Camera-type eye (tissue), 1 donor: ENCODE measurements around a stretch of chr3.

DNA sequence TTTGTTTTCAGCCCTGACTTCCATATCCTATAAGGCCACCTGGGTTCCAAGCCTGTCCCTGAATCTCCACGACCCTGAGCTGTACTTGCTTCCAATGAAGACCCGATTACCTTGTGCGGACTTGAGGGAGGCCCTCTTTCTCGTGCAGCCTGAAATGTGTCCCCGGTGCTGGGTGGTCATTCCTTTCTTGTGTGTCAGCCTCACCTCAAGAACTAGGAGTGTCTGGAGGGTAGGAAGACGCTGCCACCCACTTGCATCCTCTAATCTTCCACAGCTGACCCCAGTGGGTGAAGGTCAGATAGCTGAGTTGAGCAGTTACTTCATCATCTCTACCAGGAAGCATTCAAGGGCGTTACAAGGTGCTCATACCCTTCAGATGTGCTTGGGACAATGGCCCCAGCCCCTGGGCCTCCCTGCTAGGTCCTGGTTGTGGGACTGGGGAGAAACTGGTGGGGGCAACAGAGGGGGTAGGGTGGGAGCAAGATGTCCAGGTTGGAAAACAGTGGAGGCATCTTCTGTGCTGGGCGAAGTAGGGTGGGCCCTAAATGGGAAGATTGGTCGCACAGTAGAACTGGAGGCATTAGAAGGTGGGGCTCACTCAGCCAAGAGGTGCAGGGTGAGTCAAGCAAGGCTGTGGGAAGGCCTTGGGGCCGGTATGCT lies 74.2 kb downstream of the LSM3 start:
- RAMPAGE, long total RNA = no peak

GRCh38 chr3:14323616-14324242 lies 78.7 kb upstream of the SLC6A6 start:
- RAMPAGE, long total RNA = no peak

DNA sequence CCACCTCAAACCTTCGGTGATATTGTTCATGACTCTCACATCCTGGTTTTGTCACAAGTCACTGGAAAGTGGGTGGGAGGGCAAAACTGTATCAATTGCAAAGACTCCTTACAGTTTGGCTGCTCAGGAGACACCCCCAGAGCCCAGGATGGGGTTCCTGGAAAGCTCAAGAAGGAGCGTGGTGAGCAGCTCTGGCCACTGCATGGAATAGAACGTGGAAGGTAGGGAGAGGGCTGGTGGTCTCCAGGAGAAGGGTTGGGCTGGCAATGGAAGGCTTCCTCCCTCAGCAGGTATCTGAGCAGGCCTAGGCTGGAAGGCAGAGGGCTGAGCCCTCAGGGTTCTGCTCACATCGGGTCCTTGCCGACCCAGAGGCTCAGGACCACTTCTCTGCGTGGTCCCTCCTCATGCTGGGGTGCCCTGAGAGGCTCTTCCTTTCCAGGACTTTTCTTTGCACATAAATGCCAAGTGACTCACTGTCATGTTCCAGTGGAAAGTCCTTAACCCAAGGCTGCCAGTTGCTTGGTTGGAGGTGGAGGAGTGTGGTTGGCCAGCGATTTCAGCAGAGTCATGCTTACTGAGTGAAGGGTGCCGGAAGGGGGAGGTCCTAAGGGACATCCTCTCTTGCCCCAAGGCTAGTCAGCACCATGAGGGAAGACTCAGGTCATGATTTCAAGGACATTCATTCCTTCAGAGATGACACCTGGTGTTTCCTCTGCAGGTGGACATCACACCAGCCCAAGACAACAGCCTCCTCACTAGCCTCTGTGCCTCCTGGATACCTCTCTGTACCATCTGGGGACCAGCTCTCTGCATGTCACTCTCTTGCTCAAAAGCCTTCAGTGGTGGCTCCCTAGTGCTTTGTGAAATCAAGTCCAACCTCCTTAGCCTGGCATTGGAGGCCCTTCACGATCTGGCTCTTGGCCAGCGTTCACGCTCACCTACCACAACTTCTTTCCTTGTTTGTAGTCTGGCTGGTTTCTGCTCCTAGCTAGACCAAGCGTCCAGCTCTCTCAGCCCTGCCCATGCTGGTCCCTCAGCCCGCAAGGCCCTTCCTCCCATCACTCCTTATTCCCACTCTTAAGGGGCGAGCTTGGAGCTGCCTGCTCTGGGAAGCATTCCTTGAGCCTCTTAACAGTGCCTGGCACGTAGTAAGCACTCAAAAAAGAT lies 8.3 kb downstream of the SLC6A6 start:
- RAMPAGE, long total RNA = no peak

GRCh38 chr3:14415265-14415856 lies 13.0 kb downstream of the SLC6A6 start:
- RAMPAGE, long total RNA = no peak

DNA sequence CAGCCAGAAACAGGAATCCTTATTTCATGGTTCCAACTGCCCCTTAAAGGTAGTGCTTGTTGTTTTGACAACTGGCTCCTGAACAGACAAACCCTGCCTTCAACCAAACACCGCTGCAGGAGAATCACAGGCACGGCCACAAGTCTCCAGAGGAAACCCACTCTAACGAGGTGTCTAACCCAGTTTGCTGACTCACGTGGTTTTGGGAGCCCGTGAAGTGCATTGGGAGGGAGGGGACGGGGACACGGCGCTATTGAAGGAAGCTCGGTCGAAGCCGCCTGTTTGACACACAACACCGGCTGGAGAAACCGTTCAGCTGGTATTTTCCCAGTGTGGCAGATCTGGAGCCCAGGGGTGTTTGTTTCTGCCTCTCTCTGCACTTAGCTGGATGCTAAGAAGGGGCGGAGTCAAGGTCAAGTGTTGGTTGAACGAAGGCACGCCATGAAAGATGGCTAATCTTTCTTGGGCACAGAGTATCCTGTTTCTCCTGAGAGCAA lies 22.3 kb downstream of the SLC6A6 start:
- RAMPAGE, long total RNA = no peak

GRCh38 chr3:14471681-14472633 lies 68.2 kb downstream of the GRIP2 start:
- RAMPAGE, long total RNA = no peak

GRCh38 chr3:14555717-14556435 lies 15.7 kb upstream of the GRIP2 start:
- RAMPAGE, long total RNA = no peak

GRCh38 chr3:14811129-14812309 lies 7.2 kb upstream of the FGD5 start:
- RAMPAGE, long total RNA = no peak

- RAMPAGE, long total RNA = no peak
Measured at GRCh38 chr3:14847912-14848312, 29.1 kb downstream of the FGD5 start.

DNA sequence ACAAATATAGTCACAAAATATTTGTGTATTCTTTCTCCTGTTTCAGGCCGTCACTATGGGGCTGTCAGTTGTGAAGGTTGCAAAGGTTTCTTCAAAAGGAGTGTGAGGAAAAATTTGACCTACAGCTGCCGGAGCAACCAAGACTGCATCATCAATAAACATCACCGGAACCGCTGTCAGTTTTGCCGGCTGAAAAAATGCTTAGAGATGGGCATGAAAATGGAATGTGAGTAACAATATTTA lies 44.5 kb downstream of the MRPS25 start:
- RAMPAGE, long total RNA = no peak

DNA sequence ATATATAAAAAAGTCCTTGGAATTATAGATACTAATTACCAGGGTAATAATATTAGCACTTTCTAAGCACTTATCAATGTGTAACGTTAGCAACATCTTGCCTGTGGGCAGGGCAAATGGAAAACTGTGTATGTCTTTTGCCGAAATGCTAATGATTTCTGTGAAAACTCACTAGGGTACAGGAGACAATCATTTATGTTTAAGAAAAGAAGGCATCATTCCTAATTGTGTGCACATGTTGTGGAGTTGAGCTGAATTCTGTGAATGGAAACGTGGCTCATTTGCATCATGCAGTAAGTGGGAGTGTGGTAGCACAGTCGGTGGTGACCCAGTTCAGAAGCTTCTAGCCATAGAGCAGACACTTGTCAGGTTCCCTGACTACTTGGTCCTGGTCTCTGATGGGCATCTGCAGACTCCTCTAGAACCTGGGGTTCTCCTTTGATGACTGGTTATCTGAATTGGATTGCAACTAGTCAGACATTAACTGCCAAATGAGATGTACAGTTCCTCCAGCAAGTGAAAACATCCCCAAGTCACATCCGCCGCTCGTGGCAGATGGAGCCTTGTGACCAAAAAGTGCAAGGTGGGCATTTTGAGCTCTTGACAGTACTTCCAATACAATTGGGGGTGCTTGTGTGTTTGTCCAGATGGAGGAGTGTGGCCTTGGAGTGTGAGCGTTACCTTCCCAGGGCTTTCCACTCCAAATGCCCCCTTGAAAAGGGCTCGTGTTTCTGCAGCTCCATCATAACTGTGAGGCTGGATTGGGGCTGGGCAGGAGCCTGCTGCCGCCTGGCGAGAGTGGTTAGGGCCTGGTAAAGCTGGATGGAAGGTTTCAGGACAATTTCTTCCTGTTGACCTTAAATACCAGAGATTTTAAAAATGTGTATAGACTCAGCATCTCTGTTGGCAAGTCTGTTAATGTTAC lies 21.5 kb downstream of the MRPS25 start:
- RAMPAGE, long total RNA = no peak

- RAMPAGE, long total RNA = no peak
Measured at GRCh38 chr3:15064278-15064695, 828 bp downstream of the MRPS25 start.

- RAMPAGE, long total RNA = no peak
Measured at GRCh38 chr3:15186547-15186945, 19.5 kb upstream of the CAPN7 start.

DNA sequence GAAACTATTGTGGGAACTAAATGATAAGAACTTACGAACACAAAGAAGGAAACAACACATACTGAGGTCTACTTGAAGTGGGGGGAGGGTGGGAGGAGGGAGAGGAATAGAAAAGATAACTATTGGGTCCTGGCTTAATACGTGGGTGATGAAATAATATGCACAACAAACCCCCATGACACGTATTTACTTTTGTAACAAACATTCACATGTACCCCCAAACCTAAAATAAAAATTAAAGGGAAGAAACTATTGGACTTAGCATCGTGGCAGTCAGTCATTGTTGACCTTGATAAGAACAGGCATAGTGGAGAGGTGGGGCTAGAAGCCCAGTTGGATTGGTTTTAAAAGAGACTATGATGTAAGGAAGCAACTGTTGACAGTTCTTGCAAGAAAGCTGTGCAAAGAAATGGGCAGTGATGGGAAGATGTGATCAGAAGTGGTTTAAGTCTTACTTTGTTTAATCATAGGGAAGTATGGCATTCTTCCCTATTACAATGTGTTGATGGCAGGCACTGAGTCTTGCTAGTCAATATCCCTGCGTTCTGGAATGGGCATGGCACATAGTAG lies 37.8 kb downstream of the CAPN7 start:
- RAMPAGE, long total RNA = no peak

- RAMPAGE, long total RNA = no peak
Measured at GRCh38 chr3:15255099-15256111, 49.4 kb downstream of the CAPN7 start.

DNA sequence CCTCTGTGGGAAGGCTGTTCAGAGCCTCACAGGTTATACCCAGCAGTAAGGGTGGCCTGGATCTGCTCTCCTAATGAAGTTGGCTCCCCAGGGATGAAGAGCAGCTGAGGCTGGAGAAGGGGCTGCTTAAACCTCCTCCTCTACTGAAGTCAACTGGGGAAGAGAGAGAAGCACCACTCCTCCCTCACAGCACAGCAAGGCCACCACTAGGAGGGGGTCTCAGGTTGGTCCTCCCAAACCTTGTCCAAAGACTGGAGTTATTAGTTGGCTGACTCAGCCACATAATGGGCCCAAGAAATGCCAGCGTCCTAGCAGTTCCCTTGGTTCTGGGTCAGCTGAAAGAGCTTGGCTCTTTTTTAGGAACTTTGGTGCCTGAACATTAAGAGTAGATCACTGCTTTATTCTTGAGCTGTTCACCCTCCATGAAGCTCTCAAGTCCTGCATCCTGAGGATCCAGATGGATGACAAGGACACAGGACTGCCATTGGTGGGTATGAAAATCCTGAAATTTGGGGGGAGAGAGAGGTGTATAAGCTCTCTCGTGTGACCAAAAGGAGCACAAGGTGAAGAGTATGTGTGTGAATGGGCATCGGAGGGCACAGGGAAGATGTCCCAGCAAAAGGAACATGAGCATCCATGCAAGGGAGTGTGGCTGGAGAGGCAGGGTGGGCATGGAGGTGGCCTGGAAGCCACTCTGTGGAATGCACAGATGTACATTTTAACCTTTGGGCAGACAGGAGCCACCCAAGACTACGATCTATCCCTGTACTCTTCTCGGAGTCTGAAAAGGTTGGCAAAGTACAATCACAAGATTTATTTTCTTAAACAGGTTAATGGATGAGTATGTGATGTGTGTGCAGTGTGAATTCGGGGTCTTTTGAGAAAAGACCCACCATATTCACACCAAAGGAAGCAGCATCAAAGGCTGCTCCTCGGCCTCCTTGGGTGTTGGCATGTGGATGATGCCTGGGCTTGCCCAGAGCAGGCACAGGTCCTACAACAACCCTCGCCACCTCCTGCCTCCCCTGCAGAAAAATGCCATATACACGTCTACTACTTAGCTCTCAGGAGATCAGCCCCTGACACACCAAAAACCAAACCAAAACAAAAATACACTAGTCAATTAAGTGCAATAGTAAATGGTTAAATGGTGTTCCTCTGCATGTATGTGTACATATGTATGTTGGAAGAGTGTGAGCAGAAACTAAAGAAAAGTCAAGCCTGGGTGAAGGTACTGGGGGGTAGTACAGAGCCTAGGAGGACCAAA lies 54.5 kb downstream of the CAPN7 start:
- RAMPAGE, long total RNA = no peak

- RAMPAGE, long total RNA = no peak
Measured at GRCh38 chr3:15271621-15272467, 60.5 kb downstream of the SH3BP5 start.

GRCh38 chr3:15297601-15298132 lies 34.7 kb downstream of the SH3BP5 start:
- RAMPAGE, long total RNA = no peak

GRCh38 chr3:15347762-15348236 lies 15.4 kb upstream of the SH3BP5 start:
- RAMPAGE, long total RNA = no peak

GRCh38 chr3:15409020-15409616 lies 18.2 kb downstream of the METTL6 start:
- RAMPAGE, long total RNA = no peak